Mesothelial cell of epicardium (in vitro differentiated cells): ENCODE measurements around the genes AGPAT2, ENTPD2 and UAP1L1.

GRCh38 chr9:136670007-136670507 lies 7.3 kb downstream of the EGFL7 start:
- PRO-cap, result no peak

- PRO-cap, result unidirectional peak, minus-strand start at chr9:136687409
These were observed at the start of gene AGPAT2 for GRCh38 chr9:136686543-136687870. TSS of gene AGPAT2 (minus strand) at chr9:136687457.

DNA sequence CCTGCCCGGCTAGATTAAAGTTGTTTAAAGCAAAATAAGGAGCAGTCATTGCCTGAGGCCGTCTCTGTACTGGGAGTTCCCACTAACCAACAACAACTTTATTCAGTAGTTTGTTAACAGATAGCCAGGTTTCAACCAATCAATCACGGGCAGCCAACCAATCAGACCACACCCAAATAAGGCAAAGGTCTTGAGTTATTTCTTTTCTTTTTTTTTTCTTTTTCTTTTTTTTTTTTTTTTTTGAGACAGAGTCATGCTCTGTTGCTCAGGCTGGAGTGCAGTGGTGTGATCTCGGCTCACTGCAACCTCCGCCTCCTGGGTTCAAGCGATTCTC lies 7.6 kb upstream of the DIPK1B start:
- PRO-cap, result no peak

DNA sequence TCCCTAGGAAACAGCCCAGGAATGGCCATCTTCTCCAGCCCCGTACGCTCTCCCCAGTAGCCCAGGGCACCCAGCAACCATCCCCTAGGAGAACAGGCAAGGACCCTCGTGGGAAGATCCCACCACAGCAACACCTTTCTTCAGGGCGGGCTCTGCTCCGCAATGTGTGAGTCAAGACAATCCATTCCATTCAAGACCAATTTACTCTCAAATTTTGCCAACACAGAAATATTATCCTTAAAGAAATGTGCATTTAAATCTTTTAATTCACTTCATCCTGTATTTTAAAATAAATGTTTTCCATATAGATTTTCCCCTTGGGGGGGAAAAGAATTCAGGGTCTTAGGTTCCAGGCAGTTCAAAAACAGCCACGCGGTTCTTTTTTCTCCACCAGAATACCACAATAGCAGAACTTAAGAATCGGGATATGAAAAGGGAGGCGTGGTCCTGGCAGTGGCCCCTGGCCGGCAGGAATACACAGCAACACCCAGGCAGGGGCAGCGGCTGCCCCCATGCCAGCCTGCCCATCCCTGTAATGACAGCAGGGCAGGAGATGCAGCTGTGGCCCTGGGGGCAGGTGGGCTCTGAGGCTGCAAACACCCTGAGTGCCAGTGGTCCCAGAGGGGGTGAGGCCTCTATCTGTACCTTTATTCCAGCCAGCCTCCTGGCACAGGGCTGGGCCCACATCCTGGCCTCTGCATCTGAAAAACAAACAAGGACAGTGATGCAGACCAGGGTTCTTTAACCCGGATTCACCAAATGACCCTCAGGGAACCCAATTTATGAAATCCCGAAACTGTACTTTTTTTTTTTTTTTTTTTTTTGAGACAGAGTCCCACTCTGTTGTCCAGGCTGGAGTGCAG lies 12.3 kb downstream of the DIPK1B start:
- PRO-cap, result no peak

DNA sequence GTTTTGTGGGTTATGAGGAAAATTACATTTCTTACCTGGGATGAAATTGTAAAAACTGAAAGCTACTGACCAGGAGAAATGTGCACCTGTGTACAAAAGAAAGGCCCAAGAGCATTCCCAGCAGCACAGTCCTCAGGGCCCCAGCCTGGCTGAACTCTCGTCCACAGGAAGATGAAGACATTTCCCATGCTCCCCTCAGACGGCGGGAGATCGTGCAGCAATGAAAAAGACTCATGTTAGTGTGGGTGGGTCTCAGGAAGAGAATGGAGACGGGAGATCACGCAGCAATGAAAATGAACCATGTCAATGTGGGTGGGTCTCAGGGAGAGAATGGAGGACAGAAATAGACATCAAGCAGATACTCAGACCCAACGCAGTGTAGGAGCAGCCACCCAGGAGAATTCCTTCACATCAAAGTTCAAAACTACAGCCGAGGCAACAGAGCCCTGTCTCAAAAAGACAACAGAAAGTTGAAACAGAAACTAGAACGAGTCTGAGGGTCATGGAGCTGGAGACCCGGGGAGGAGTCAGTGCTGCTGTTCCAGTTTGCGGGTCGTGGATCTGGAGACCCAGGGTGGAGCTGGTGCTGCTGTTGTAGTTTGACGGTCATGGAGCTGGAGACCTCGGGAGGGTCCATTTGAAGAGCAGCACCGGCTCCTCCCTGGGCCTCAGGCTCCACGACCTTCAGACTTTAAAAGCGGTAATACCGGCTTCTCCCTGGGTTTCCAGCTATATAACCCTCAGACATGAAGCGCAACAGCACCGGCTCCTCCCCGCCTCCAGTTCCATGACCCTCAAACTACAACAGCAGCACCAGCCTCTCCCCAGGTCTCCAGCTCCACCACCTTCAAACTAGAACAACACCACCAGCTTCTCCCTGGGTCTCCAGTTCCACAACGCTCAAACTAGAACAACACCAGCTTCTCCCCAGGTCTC lies 12.9 kb upstream of the LCN15 start:
- PRO-cap, result no peak

DNA sequence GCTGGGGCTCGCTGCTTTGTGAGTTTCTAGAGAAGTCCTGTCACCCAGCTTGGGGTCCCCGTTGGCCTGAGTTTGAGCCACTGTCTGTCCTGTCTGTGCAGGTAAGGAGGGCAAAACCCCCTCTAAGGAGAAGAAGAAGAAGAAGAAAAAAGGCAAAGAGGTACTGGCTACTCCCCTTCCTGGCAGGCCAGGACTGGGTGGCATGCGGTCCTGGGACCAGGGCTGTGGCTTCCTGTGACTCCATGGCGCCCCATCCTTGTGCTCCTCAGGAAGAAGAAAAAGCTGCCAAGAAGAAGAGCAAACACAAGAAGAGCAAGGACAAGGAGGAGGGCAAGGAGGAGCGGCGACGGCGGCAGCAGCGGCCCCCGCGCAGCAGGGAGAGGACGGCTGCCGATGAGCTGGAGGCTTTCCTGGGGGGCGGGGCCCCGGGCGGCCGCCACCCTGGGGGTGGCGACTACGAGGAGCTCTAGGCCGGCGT lies 2.2 kb upstream of the AJM1 start:
- PRO-cap, result no peak

DNA sequence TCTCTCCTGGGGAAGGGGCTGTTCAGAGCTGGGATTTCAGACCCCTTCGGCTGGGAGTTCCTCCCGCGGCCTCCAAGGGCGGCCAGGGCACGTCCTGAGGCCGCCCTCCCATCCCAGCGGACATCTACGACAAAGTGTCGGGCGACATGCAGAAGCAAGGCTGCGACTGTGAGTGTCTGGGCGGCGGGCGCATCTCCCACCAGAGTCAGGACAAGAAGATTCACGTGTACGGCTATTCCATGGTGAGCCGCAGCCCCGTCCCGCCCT lies 620 bp downstream of the PHPT1 start:
- PRO-cap, result no peak

- PRO-cap, result no peak
These were observed 288 bp upstream of the MAMDC4 start for GRCh38 chr9:136851840-136852275.

DNA sequence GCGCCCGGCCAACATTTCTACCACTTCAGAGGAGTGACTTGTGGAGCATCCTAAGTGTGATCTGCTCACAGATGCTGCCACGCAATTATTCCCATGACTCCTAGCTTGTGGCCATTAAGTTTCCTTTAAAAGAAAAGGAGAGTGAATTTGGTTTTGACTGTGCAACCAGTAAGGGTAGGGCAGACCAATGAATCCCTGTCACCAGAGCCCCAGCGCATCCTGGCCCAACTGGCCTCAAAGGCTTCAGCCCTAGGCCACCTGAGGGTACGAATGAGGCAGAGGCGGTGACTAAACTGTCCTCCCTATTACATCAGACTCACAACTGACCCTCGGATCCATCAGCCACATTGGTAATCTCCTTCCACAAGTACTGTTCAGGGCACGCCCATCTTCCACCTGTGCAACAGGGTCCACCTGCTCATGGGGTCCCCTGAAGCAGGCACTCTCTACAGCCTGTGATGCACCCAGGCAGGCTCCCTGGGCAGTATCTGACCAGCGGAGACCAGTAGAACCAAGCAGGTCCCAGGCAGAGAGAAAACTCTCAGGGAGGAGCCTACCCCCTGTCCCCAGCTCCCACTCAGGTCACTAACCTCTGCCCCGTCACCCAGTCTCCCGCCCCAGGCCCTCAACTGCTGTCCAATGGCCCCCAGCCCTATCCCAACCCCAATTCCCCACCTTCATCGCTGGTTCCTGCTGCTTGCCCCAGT lies 1.0 kb downstream of the EDF1 start:
- PRO-cap, result no peak

GRCh38 chr9:136929888-136930435 lies 14.6 kb downstream of the FBXW5 start:
- PRO-cap, result no peak

- PRO-cap, result no peak
These were observed 1.5 kb downstream of the PTGDS start for GRCh38 chr9:136978707-136979337.

GRCh38 chr9:137043931-137045074 lies 1.7 kb downstream of the NPDC1 start:
- PRO-cap, result no peak

DNA sequence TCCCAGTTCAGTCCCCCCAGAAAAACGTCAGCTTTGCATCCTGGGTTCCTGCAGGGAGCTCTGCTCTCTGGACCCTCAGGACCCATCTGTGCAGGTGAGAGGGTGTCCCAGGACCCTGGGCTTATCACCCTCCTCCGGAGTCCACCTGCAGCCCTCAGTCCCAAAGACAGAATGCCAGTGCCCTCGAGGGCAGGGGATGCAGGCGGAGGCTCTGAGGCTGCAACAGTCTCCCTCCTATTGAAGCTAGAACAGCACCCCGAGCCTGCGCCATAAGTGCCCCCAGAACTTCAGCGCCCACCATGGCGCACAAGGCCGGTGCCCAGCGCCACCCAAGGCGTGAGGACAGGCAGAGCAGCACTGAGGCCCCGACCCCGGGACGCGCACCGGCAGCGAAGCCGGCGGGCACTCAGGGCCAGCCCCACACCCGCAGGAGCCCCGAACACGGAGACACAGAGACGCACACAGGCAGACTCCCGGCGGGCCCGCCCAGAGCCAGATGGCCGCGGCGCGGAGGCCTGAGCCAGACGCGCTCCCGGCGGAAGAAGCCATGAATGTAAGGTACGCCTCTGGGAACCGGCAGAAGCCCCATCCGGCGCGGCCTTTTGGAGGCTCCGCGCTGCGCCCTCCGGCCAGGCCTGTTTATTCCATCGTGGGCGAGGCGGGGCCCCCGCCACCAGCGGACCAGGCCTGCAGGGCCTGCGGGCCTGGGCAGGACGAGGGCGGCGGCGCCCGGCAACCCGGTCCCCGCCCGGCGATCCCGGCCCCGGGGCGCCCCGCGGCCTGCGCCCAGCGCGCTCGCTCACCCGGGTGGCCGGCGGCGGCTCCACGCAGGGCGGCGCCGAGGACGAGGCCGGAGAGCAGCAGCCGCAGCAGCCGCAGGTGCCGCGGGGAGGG lies 655 bp downstream of the NPDC1 start:
- PRO-cap, result no peak

DNA sequence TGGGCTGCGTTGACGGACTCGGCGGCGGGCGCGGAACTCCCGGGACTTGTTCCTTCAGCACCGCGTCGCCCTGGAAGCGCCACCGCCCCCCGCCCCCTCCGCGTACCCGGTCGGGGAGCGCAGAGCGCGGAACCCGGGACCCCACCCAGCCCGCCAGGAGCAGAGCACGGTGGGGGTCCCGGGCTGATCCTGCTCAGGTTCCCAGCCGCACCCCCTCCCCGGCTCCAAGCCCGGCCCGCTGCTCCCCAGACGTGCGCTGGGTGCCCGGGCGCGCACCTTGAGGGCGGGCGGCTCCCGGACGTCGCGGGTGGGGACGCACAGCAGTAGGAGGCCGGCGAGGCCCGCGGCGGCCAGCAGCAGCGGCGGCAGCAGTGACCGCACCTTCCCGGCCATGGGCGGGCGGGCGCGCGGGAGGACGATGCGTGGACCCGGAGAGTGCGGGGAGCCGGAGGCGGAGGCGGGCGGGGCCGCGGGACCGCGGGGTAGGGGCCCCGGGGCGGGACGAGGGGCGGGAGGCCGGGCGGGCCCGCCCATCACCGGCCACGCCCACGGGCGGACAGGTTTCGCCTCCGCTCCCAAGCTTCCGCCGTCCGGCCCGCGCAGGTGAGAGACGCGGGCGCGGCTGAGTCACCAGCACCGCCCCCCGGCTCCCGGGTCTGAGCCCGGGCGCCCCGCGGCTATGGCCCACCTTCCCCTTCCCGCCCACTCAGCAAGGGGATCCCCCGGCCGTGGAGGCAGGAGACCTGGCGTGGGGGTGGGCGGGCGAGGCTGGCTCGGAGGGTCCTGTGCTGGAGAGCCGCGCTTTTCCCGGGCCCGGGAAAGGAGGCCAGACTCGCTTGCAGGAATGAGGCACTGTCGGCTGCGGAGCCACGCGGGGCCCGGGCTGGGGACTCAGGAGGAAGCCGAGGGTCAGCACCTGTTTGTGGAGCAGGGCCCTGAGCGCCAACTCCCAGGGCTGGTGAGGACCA lies at the start of gene ENTPD2:
Gene ENTPD2, minus strand, starts transcription at position 457 of the 968 bp plus-strand sequence.
- PRO-cap, result no peak

GRCh38 chr9:137076742-137077840 lies at the start of gene UAP1L1:
TSS of gene UAP1L1 (plus strand) at chr9:137077517.
- PRO-cap, result no peak

DNA sequence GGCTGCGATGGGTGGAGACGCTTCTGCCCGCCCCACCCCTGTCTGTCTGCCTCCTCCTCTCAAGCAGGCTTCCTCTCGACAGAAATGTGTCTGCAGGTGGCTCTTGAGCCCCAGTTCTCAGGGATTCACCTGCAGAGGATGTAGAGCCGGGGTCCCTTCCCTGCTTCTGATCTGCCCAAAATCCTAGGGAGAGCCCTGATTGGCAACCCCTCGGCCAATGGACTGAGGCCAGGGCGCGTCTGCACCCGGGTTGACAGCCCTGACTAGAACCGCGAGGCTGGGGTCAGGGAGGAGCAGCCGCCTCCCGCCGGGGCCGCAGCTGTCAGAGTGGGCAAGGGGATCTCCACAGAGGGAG lies 2.5 kb upstream of the GRIN1 start:
- PRO-cap, result no peak

DNA sequence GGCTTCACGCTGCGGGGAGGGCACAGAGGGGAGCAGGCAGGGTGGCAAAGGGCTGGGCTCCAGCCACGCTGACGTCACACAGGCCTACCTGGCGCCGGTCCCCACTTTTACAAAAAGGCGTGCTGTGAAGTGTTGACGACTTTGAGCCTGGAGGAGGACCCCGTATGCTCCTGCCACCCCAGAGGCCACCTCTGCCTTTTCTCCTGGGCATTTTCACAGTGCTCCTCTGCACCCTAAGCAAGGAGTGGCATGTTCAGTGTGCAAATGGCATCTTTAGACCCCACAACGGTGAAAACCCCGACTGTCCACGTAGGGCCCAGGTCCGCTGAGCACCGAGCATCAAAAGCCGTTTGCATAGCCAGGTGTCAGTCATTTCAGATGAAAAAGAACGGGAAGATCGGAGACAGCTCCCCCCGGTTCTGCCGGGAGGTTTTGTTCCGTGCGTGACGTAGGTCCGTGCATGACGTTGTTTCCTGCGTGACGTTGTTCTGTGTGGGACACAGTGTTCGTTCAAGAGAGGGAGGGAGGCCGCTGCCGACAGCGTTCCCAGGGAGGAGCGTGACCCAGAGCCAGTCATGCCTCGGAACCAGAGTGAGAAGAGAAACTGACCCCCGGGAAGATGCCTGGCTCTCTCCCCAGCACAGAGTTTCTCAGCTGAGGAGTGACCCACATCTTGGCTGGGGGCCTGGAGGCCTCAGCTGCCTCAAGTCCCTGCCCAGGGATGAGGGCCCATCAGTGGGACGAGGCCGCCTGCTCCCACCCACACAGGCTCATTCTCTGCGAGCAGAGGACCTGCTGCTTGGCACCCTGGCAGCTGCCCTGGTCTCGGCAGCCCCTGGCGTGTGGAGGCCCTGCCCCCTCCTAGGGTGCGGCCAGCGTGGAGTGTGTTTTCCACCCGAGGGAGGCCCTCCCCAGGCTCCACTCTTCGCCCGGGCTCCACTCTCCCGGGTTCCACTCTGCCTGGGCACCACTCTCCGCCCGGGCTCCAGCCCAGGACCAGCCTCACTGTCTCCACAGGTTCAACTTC lies 4.2 kb upstream of the ENSG00000284976 start:
- PRO-cap, result no peak

- PRO-cap, result no peak
These were observed 475 bp downstream of the RNF208 start for GRCh38 chr9:137221364-137222165.

- PRO-cap, result no peak
These were observed 1.8 kb downstream of the SLC34A3 start for GRCh38 chr9:137232401-137232994.

GRCh38 chr9:137236056-137237124 lies 4.7 kb upstream of the TUBB4B start:
- PRO-cap, result no peak